Cardiac muscle cell (in vitro differentiated cells and primary cell): ENCODE measurements around a stretch of chr12.

DNA sequence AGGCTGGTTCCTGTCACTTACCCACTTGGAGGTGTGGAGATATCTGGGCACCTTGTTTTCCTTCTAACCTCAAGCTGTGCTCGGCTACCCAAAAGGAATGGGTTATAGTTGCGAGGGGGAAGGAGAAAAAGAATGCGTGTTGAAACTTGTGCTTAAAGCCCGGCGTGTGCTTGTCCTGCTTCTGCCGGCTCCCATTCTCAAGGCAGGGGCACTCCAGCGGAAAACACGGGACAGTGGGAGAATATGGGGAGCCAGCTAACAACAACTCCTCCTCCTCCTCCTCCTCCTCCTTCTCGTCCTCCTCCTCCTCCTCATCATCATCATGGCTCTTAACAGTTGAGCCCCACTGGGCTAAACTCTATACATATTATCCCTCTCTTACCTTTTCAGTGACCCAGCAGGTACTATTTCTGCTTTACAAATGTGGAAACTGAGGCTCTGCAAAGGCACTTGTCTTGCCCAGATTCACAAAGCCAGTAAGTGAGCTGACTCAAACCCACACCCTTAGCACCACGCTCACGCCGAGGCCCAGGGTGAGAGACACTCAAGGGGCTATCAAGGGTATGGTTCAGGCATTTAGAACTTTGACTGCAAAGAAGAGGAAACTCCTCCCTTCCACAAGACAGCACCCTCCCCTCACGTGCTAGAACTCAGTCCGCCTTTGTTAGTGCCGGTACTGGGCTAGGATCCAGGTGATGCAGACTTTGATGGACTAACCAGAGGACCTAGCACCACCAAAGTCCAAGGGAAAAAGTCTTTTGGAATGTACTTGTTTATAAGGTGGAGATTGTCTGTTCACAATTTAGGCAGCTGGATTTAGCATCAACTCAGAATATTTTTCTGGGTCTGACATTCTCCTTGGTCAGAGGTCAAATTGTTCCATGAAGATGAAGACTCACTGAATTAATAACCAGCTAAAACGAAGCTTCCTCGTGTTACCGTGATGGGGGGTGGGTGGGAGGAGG is 33.9 kb downstream of the VWF start:
- RAMPAGE, long total RNA, result no peak
- RRBS, result no CpG with 5 or more reads among the region's 18 CpGs

- RAMPAGE, long total RNA, result no peak
- RRBS, result 67% methylated on average over 3 of the region's 20 CpGs
These were observed 3.5 kb downstream of the VWF start for GRCh38 chr12:6120807-6121587.

DNA sequence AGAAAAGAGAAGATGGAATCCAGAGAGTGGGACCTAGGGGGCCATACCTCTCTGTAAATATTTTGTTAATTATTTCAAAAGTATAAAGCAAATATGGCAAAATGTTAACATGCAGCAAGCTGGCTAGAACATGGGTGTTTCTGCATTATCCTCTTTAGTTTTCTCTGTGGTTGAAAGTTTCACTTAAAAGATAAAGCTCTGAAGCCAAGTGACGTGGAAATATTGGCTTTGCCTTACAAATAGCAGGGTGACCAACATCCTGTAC is 10.5 kb upstream of the VWF start:
- RAMPAGE, long total RNA, result no peak
- RRBS, result no CpG with 5 or more reads among the region's 1 CpG

- RAMPAGE, long total RNA, result no peak
- RRBS, result no CpG with 5 or more reads among the region's 8 CpGs
These were observed 25.1 kb downstream of the CD9 start for GRCh38 chr12:6225288-6225619.

DNA sequence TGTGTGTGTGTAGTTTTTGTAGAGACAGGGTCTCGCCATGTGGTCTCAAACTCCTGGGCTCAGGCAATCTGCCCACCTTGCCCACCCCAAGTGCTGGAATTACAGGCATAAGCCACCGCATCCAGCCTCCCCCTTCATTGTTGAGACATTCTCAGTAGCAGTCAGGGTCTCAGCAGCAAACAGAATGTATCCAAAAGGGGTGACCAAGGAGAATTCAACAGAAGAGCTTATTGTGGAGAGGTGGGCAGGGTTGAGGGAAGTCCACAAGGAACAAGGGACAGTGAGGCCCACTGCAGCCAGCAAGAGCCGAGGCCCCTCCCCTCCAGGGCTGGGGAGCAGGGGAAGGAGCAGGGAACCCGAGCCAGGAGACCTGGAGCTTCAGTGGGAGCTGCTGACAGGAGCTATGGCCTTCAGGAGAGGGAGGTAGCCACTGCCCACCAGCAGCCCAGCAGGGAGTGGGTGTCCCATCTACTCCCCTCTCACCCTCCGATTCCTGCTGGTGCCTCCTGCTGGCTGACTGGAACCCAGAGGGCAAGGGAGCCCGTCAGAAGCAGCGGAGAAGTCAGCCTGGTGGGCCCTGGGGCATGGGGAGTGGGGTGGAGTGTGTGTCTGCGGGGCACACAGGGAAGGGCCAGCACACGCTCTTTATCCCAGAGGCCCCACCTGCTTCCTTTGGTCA is 37.1 kb upstream of the PLEKHG6 start:
- RAMPAGE, long total RNA, result no peak
- RRBS, result no CpG with 5 or more reads among the region's 9 CpGs

GRCh38 chr12:6294038-6294484 is 16.4 kb upstream of the PLEKHG6 start:
- RAMPAGE, long total RNA, result no peak
- RRBS, result no CpG with 5 or more reads among the region's 4 CpGs

- RAMPAGE, long total RNA, result no peak
- RRBS, result no CpG with 5 or more reads among the region's 4 CpGs
These were observed 7.5 kb upstream of the PLEKHG6 start for GRCh38 chr12:6303036-6303366.

GRCh38 chr12:6336550-6336960 is 5.3 kb downstream of the TNFRSF1A start:
- RAMPAGE, long total RNA, result no peak
- RRBS, result no CpG with 5 or more reads among the region's 8 CpGs

DNA sequence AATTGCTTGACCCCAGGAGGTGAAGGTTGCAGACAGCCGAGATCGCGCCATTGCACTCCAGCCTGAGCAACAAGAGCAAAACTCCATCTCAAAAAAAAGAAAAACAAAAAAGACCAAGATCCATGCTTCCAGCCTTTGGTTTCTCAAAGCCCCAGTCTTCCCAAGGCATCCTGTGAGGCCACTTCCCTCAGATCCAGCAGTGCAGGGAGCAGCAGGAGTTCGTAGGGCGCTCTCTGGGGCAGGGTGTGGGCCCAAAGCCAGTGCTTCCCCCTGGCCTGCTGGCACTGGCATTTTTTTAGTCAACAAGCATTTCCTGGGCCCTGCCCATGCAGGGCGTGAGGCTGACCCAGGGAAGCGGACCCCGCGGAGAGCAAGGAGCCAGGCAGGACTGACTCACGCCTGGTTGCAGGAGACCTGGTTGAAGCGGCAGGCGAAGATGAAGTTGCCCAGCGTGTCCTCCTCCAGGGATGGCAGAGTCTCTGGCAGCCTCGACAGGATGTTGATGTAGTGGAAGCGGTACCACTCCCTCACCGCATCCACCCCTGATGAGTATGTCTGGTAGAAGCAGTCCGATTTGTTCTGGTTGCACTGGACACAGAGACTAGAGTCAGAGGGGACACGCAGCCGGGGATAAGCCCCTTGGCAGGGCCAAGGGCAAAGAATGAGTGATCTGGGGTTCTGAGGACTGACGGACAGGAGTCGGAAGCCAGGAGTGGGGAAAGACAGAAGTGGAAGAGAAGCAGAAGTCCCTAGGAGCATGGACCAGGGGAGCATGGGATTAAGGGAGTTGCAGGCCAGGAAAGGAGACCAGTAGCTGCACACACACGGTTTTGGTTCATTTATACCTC is 13.5 kb downstream of the SCNN1A start:
- RAMPAGE, long total RNA, result no peak
- RRBS, result no CpG with 5 or more reads among the region's 22 CpGs

DNA sequence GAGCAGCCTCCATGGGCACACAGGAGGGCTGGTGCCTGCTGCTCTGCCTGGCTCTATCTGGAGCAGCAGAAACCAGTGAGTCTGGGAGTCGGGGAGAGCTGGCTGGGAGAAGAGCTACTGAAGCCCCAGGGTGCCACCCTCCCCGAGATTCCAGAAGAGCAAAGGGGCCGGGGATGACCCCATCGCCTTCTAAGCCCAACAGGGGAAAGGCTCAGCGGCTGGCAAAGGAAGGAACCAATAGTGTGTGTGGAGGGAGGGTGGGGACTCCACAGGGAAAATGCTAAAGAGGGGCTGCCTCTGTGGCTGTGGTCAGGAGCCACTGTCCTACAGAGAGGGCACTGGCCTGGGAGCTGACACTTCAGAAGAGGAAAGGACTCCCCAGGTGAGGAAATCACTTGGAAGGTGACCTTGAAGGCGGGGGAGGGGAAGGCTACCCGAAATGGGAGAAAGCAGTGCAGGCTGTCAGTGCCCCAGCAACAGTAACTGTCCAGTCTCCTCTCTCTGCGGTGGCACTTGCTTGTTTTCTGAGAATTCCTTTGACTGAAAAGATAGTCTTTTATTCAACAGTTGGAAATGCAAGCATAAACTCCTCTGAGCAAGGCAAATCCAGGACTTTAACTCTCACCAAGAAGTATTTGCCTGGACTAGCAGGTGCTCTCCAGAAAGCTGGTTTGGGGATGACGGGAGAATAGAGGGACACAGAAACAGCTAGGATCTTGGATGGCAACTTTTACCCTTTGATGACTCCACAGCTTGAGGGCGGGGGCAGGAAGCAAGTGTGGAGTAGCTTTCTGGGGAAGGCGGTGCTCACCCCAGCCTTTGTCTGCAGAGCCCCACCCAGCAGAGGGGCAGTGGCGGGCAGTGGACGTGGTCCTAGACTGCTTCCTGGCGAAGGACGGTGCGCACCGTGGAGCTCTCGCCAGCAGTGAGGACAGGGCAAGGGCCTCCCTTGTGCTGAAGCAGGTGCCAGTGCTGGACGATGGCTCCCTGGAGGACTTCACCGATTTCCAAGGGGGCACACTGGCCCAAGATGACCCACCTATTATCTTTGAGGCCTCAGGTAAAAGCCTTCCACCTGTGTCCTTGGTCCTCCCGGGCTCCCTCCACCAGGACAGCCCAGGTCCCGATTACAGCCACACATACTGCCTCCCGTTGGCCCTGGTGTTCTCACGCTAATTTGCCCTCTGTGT is 791 bp downstream of the TAPBPL start:
- RAMPAGE, long total RNA, result no peak
- RRBS, result no CpG with 5 or more reads among the region's 24 CpGs

DNA sequence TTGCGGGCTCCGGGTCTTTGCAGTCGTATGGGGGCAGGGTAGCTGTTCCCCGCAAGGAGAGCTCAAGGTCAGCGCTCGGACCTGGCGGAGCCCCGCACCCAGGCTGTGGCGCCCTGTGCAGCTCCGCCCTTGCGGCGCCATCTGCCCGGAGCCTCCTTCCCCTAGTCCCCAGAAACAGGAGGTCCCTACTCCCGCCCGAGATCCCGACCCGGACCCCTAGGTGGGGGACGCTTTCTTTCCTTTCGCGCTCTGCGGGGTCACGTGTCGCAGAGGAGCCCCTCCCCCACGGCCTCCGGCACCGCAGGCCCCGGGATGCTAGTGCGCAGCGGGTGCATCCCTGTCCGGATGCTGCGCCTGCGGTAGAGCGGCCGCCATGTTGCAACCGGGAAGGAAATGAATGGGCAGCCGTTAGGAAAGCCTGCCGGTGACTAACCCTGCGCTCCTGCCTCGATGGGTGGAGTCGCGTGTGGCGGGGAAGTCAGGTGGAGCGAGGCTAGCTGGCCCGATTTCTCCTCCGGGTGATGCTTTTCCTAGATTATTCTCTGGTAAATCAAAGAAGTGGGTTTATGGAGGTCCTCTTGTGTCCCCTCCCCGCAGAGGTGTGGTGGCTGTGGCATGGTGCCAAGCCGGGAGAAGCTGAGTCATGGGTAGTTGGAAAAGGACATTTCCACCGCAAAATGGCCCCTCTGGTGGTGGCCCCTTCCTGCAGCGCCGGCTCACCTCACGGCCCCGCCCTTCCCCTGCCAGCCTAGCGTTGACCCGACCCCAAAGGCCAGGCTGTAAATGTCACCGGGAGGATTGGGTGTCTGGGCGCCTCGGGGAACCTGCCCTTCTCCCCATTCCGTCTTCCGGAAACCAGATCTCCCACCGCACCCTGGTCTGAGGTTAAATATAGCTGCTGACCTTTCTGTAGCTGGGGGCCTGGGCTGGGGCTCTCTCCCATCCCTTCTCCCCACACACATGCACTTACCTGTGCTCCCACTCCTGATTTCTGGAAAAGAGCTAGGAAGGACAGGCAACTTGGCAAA is 922 bp downstream of the GAPDH start:
- RAMPAGE, long total RNA, result no peak
- RRBS, result 2% methylated on average over 35 of the region's 60 CpGs

- RAMPAGE, long total RNA, result no peak
- RRBS, result no CpG with 5 or more reads among the region's 17 CpGs
These were observed 6.2 kb downstream of the IFFO1 start for GRCh38 chr12:6549654-6550097.

GRCh38 chr12:6567469-6567702 is 705 bp downstream of the NOP2 start:
- RAMPAGE, long total RNA, result no peak
- RRBS, result no CpG with 5 or more reads among the region's 3 CpGs

DNA sequence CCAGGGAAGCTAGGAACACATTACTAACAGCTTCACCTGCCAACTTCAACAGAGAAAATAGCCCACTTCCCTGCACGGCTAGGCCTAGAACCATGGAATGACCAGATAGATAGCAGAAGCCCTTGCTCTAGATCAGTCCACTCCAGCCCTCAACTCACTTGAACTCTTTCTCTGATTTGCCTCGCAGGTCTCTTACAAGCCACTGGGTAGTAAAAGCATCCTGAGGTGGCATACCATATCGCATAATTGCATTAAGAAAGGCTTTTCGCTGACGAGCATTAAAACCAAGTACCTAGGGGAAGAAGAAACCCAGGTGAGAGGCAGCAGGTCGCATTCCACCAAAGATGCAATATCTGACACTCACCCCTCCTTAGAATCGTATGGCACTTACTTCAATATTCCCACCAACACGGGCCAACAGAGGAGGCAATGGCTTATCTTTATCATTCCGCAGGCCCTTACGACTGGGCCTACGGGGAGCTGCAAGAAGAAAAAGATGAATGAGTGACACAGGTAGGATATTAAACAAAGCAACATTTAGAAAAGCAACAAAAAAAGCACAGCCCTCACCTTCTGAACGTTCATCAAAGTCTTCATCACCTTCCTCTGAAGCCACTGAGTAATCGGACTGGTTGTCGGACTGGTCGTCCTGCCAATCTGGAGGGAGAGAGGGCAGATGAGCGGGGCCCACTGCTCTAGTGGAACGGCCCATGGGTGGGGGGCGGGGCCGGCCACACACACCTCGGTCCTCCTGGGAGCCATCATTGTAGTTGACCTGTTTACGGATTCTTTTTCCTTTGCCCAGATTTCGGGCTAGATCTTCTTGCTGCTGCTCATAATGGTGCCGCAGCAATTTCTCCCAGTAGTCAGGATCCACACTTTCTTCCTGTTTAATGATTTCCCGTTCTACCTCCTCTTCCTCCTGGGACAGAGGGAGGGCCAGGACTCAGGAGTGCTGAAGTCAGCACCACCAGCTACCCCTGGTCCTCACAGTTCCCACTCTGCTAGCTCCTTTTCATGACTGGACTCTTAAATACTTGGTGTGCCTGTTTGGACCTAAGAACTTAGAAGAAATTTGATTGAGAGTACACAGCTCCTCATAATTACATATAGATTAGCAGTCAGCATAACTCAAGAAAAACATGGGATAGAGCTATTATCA is 14.7 kb upstream of the NOP2 start:
- RAMPAGE, long total RNA, result no peak
- RRBS, result no CpG with 5 or more reads among the region's 24 CpGs

GRCh38 chr12:6591174-6591905 is 15.8 kb downstream of the CHD4 start:
- RAMPAGE, long total RNA, result no peak
- RRBS, result no CpG with 5 or more reads among the region's 9 CpGs

DNA sequence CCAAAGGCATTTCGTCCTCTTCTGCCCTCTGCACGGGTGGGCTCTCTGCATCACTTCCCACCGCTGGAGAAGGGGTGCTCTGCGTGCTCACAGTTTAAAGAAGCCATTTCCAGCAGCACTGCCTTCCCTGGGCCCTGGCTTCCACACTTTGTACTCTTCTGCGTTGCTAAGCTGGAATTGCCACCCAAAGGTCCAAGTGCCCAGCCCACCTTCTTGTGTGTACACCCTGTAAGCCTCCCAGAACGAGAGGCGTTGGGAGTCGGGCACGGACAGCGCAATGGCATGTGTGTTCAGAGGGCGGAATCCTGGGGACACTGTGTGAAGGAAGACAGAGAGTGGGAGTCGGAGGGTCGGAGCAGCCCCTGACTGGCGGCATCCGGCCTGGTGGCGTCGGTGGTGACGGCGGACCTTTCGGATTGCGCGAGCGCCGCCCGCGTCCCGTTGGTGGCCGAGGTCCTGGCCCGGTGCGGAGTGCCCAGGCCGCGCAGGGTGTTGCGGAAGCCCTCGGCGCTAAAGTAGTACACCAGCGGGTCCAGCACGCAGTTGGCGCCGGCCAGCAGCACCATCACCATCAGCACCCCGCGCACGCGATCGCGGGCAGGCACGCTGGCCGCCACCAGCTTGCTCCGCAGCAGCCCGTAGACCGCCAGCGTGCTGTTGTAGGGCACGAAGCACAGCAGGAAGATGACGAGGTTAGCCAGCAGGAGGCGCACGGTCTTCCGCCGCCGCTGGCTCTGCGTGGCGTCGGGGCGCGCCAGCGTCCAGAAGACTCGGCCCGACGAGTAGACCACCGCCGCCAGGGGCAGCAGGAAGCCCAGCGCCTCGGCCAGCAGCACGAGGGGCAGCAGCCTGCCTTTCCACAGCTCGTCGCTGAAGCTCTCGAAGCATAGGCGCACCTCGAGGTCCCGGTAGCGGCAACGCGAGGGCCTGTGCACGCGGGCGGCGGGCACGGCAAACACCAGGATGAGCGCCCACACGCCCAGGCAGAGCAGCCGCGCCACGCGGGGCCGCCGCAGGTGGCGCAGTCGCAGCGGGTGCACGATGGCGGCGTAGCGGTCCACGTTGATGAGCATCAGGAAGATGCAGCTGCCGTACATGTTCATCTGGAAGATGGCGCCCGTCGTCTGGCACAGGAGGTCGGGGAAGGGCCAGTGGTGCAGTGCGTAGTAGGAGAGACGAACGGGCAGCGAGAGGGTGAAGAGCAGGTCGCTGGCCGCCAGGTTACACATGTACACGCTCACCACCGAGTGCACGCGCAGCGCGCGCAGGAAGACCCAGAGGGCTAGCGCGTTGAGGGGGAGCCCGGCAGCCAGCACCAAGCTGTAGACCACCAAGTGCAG is 13.1 kb upstream of the CHD4 start:
- RAMPAGE, long total RNA, result no peak
- RRBS, result 30% methylated on average over 19 of the region's 123 CpGs

DNA sequence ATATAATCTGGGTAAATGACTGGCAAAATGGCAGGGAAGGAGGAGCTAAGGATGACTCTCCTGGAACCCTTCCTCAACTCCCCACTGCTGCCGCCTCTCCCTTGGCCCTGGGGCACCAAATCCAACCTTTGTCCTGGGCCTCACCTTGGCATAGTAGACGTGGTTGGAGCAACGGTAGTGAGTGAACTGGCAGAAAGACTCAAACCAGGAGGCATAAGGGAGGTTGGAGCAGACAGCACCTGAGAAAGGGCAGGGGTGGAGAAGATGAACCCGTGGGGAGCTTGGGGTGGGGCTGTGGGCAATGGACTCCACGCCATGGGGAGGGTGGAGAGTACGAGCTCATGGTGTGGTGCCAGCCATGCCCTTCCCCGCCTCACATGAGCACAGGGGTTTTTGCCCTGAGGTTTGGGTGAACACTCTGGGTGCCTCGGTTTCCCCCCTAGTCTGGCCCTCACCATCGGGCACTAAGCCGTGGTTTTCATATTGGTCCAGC is 847 bp downstream of the ACRBP start:
- RAMPAGE, long total RNA, result no peak
- RRBS, result no CpG with 5 or more reads among the region's 10 CpGs

- RAMPAGE, long total RNA, result no peak
- RRBS, result no CpG with 5 or more reads among the region's 19 CpGs
These were observed 1.5 kb downstream of the P3H3 start for GRCh38 chr12:6829544-6830190.

DNA sequence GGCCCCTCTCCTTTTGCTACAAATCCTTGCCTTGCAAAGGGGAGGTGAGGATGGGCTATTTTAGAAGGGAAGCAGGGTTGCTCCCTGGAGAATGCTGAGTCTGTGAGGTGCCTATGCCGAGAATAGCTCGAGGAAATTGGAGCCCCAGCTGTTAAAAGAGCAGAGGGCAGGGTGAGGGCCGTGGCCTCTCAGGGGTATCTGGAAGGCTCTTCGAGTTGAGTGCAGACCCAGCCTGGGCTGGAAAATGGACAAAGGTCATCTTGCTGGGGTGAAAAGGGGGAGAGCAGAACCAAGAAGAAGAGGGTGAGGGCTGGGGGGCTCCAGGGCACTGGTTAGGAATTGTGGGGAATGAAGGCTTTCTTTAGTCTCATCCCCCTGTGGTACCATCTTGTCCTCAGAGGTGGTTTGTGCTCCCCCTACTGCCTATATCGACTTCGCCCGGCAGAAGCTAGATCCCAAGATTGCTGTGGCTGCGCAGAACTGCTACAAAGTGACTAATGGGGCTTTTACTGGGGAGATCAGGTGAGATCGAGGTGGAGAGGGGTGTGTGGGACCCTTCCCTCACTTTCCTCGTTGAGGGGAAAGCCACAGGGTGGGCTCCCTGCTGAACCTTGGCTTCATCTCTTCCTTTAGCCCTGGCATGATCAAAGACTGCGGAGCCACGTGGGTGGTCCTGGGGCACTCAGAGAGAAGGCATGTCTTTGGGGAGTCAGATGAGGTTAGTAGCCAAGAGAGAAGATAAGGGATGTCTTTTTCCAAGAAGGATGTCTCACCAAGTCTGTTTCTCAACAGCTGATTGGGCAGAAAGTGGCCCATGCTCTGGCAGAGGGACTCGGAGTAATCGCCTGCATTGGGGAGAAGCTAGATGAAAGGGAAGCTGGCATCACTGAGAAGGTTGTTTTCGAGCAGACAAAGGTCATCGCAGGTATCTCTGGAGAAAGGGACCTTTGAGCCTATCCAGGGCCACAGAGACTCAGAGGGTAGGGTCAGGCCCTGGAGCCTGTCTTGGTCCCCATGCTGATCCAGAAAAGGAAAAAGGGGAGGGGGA is 1.5 kb downstream of the TPI1 start:
- RAMPAGE, long total RNA, result no peak
- RRBS, result no CpG with 5 or more reads among the region's 16 CpGs

DNA sequence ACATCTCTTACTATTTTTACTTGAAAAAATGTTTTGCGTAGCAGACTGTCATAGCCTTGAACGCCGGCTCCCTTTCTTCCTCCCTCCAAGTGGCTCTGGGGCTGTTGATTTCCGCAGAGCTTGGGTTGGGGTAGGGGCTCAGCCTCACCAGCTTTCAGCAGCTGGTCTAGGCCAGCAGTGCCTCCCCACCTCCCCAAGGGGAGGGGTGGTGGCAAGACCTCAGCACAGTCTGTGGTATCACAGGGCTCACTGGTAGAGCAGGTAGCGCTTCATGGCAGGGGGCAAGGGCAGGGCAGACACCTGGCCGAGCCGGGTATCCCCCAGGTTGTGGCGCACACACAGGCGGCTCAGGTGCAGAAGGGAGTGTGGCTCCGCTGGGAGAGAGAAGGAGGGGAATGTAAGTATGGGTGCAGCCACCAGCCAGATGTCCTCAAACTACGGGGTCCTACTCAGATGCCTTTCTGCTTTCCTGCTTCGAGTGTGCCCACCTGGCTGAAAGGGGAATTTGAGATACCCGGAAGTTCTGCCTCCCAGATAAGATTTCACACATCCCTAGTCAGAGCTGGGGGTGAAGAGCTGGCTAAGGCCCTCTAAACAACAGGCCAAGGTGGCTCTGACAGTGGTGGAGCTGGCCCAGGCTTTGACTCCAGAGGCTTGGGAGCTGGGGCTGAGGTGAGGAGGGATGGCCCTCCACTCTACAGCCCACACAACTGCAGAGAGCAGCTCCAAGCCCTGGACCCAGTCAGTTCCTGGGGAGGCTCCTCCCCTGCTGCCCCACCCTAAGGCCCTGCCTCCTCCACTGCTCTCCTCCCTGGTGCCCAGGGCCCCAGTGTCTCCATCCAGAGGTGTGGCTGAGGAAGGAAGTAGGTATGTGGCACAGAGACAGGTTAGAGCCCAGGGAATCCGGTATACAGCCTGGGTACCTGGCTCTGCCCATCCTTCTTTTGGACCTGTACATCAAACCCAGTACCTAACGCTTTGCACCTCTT is 1.9 kb downstream of the SPSB2 start:
- RAMPAGE, long total RNA, result no peak
- RRBS, result no CpG with 5 or more reads among the region's 15 CpGs